Smooth muscle cell (in vitro differentiated cells): Measurements from ENCODE around the gene STARD7.

DNA sequence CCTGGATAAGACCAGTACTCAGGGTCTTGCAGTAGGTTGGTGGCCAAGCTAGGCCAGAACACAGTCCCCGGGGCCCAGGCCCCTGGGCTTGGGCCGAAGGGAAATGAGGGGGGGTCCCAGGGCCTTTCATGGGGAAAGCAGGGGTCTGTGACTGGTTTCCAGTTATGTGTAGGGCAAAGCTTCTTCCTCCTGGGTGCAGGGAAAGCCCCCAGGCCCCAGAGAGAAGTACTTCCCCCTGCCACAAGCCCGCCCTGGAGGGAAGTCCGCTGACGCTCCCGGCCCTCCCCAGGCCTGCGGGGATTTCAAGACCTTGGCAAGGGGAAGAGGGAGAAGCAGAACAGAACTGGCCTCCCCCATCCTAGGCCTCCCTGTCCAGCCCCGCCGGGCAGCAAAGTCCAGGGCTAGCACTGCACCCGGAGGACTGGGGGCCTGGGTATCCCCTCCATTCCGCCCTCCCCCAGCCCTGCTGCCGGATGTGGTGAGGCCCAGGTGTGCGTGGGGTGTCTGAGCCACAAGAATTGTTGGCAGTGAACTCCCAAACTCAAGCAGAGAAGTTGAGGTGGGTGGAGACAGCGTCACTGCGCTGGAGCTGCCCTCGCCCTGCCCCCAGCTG is 900 bp upstream of the DUSP2 start:
- RAMPAGE, long total RNA, result no peak

DNA sequence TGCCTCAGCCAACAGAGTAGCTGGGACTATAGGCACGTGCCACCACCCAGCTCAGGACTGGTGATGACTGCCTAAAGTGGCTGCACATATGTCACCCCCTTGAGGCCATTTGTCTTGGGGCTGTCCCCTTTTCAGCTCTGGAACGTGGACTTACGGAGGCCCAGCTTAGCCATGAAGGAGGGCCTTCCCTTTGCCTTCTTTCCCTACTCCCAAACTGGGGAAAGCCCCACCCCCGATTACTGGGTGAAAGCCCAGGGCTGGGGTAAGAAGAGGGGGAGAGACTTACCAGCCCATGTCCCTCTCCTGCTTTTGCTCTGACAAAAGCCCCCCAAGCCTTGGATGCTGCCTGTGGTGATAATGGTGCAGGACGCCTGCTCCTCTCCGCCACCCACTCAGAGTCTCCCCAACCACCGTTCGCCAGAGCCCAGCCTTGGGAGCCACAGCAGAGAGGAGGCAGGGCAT is 2.4 kb upstream of the DUSP2 start:
- RAMPAGE, long total RNA, result no peak

DNA sequence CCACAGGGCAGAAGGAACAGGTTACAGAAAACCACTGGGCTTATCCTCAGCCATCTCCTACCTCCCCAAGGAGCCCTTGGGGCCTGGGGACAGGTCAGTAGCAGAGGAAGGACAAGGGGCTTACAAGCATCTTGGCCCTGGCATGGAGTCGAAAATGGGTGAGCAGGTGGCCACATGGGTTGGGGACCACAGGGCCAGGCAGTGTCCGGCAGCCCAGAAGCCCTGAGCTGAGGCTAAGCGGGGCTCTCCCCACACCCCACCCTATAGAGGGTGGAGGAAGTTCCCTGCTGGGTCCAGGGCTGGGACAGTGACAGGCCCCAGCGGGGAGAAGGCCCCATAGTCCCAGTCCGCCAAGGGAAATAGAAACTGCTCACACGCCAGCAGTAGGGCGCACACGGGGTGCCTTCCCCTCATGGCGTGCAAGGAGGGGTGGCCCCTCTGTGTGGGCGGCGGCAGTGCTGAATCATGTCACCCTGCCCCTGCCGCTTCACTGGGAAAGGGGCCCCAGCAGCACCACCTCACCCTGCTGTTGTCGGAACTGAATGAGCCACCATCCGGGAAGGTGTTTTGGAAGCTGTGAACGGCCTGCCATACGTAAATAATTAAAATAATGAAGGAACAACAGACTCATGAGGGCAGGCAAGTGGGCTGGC is 12.5 kb upstream of the DUSP2 start:
- RAMPAGE, long total RNA, result no peak

GRCh38 chr2:96205839-96206481 is 2.7 kb downstream of the STARD7 start:
- RAMPAGE, long total RNA, result no peak

DNA sequence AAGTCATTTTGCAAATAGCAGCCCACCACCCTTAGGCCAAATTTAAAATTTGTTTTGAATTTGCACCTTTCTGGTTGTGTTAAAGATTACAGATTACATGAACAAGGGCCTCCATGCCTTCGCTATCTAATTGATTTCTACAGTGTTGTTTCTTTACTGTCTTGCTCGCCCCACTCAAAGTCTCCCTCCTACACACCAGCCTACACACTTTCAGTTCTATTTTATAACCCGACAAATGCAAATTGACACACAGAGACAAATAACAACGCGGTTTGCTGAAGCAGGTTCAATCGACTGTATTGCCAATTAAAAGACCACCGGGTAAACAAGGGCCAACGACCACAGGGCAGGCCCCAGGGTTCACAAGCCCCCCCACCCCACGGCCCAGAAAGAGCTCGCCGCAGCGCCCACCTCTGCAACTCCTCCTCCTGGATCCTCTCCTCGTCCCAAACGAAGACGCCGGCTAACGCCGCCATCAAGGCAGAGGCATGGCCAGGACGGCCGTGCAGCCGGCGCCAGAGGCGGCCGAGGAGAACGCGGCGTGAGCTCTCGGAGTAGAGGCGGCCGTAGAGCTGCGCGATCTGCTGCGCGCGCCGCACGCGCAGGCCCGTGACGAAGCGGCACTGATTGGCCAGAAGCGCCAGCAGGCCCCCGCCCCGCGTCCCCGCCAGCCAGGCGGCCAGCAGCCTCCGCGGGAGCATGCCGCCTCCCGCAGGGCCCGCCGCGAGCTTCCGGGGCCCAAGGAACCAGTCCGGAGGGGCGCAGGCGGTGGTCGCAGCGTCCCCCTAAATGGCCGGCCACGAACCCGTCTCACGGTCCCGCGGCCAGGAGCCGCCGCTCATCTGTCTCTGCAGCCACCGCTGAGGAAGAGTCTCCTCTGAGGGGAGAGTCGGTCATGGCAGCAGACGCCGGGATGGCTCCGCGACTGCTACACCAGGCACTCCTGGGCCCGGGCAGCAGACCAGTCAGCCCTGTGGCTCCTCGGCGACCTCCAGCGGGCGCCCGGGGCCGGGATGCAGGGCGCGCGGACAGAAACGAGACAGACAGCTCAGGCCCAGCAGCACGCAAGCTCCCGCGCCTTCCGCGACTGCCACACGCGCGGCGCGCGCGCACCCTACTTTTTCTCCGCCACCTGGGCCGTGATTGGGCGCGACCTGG is at the start of gene STARD7:
STARD7 (minus strand) TSS at position 1,094 of the 1,158 bp plus-strand sequence.
- RAMPAGE, long total RNA, result start-site peak on the minus strand centred at position 577 of the sequence, 53 bp wide, 159 and 45 reads in 2 replicates; start-site peak on the plus strand centred at position 676 of the sequence, 19 bp wide, 28 and 11 reads in 2 replicates; start-site peak on the minus strand centred at position 1,080 of the sequence, 101 bp wide, 79 and 40 reads in 2 replicates

GRCh38 chr2:96263964-96264599 is 1.7 kb downstream of the TMEM127 start:
- RAMPAGE, long total RNA, result no peak

- RAMPAGE, long total RNA, result no peak
Observed at GRCh38 chr2:96286486-96287283, 18.7 kb downstream of the SNRNP200 start.

- RAMPAGE, long total RNA, result no peak
Observed at GRCh38 chr2:96287284-96287590, 18.1 kb downstream of the SNRNP200 start.

DNA sequence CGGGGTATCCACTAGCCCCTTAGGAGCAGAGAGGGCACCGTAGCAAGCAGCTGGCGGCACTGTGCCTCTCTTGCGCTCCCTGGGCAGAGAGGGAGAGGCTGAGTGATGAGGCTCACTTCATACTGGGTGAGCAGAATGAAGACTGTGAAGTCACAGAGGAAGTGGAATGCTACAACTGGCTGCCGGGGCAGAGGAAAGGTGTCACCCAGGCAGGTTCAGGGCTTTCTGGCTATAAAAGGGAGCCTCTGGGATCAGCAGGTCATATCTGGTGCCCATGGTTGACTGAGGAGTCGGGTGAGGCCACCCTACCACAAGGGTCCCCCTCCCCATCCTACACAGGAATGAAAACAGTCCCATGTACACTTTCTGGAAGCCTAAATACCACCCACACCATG is 895 bp downstream of the ITPRIPL1 start:
- RAMPAGE, long total RNA, result no peak

DNA sequence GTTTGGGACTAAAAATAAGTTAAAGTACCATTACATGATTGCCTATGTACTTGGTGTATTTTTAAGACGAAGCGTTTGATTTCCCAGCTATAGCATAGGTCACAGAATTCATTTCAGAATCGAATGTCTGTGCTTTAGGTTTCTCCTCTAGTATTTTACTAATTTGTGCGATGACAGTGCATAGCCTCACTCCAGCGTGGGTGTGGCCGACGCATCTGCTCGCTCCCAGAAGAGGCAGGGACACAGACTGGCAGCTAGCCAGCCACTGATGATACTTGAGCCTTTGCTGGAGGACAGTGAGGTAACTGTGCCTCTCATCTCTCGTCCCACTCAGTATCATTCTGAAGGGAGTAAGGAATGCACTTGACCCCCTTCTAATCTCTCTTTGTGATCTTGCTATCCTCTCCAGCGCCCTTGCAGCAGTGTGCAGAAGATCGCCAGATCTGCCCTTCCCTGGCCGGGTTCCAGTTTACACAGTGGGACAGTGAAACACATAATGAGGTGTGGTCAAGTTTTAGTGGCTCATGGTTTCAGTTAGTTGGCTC is 17.4 kb downstream of the NCAPH start:
- RAMPAGE, long total RNA, result no peak

DNA sequence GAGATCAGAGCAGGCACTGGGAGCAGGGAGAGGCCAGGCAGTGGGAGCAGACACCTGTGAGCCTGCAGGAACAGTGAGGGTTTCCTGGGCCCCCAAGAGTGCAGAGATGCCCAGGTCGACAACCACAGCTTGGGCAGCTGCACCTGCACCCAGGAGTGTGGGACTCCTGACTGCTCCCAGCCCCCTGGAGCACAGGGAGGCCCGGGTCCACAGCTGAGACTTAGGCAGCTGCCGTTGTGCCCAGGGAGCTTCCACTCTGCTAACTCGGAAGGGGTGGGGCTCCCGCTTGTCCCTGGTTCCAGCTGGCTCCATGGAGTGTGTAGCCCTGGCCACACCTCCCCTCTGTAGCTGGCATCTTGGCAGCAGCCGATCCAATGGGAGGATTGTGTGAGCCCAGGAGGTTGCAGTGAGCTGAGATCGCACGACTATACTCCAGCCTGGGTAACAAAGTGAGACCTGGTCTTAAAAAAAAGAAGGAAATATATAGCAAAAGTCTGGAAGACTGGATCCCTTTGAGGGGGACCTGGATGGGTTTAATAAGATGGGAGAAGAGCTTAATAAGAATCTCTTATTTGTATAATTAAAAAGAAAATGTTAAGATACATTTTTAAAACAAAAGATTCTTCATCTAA is 69.4 kb downstream of the NCAPH start:
- RAMPAGE, long total RNA, result no peak

GRCh38 chr2:96485344-96485708 is 19.8 kb downstream of the NEURL3 start:
- RAMPAGE, long total RNA, result no peak

DNA sequence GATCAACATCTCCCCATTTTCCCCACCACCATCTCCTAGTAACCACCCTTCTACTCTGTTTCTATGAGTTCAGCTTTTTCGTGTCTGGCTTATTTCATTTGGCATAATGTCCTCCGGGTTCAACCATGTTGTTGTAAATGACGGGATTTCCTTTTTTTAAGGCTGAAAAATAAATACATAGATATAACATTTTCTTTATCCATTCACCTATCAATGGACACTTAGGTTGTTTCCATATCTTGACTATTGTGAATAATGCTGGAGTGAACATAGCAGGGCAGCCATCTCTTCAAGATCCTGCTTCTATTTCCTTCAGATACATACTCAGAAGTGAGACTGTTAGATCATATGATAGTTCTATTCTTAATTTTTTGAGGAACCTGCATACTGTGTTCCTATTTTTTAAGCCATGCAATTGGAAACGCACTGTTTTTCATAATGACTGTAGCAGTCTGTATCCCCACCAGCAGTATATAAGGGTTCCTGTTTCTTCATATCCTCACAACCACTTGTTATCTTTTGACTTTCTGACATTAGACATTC is 15.6 kb downstream of the NEURL3 start:
- RAMPAGE, long total RNA, result no peak

- RAMPAGE, long total RNA, result no peak
Observed at GRCh38 chr2:96501972-96502391, 3.2 kb downstream of the NEURL3 start.

DNA sequence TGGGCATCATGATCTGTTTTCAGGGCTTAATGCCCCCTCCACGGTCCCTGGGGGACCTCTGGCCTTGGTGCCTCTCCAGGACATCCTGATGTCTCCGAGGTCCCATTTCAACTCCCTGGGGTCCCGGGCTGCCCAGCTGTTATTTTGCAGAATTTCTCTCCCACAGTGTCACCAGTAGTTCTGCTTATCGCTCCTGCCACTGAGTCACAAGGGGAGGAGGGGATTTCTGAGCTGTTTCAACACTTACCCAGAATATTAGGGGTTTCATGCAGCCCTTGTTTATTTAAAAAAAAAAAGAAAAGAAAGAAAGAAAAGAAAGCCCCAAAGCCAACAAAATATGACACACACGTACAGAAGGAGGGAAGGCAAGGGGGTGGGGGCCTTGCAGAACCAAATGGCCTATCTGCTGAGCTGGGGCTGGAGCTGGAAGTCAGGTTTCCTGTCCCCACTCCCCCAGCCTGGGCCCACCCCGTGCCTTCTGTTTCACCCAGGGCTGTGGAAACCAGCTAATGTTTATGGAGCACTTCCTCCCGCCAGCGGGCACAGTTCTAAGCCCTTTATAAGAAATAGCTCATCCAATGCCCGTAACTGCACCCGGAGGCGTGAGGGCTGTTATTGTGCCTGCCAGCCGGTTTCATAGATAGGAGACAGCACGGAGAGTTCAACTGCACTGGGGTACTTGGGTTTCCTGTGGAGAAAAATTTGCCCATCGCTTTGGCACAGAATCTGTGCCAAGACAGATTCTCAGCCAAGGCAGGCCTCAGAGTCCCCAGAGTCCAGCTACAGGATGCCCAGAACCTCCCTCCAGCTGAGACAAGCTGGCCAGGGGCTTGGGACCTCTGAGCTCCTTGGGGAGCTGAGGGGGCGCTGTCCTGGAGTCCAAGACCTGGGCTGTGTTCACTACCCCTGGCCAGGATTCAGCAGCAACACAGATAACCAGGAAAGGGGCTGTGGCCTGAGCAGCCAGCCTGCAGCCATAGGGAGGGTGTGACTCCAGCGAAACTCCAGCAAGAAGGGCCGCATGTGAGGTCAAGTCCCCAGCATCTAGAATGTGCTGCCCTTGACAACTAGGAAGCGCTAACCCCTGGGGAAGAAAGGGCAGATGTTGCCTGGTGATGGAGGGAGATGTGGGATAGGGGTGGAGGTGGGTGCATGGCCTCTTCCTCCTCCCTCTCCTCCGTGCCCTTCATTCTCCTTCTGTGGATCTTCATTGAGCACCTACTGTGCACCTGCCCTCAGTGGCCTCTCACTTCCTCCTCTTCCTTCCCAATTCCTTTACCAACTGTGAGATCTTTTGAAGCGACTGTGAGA is 8.1 kb upstream of the ARID5A start:
- RAMPAGE, long total RNA, result no peak

DNA sequence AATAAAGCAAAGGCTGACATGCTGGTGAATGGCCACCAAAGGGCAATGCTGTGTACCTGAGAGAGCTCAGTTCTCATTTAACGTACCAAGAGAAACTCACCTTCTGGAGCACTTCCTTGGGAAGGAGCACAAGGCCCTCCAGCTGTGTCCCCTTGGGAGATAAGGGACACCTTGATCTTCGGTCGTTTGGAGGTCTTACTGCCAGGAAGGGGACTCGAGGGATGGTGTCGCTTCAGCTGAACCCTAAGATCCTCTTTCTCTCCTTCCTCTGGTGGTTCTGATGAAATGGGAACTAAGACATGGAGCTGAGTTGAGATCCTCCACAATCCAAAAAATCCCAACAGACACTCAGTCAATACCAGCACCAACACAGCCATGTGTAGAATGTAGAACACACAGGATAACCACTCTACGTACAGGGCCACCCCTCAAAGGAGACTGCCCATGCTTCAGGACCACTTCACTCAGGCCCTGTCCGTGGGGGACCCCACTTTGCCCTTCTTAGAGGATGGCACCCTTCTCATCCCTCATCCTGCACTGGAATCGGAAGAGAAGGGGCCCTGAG is 32.8 kb downstream of the KANSL3 start:
- RAMPAGE, long total RNA, result no peak

DNA sequence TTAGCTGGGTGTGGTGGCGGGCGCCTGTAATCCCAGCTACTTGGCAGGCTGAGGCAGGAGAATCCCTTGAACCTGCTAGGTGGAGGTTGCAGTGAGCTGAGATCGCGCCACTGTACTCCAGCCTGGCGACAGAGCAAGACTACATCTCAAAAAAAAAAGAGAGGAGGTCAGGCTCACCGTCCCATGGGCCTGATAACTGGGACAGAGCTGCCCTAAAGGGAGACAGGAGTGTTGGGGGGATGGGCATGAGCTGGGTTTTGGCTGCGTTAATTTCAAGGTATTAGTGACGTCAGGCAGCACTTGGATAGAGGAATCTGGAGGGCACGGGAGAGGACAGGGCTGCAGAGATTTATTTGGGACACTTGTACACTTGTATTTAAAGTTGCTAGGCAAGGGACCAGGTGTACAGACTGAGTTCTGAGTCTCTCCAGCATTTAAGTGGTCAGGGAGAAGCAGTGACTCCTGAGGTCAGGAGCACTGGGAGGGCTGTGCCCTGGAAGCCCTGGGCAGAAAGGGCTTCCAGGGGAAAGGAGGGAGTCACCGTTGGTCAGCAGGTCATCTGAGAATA is 23.3 kb upstream of the CNNM3 start:
- RAMPAGE, long total RNA, result no peak

DNA sequence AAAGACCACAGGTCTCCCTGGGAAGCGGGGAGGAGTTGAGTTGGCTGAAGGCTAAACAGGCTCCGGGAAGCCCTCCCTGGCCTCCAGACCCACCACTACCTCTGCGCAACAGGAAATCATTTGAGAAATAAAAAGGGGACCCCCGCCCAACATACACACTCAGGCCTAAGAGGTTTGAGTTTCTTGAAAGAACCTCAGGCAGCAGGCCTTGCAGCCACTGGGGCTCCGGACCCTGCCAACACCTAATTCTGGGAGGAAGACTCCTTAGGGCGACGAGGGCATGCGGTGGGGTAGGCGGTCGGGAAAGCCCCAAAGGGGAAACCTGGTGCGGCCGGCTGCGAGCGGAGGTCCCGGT is 1.8 kb downstream of the SEMA4C start:
- RAMPAGE, long total RNA, result no peak

DNA sequence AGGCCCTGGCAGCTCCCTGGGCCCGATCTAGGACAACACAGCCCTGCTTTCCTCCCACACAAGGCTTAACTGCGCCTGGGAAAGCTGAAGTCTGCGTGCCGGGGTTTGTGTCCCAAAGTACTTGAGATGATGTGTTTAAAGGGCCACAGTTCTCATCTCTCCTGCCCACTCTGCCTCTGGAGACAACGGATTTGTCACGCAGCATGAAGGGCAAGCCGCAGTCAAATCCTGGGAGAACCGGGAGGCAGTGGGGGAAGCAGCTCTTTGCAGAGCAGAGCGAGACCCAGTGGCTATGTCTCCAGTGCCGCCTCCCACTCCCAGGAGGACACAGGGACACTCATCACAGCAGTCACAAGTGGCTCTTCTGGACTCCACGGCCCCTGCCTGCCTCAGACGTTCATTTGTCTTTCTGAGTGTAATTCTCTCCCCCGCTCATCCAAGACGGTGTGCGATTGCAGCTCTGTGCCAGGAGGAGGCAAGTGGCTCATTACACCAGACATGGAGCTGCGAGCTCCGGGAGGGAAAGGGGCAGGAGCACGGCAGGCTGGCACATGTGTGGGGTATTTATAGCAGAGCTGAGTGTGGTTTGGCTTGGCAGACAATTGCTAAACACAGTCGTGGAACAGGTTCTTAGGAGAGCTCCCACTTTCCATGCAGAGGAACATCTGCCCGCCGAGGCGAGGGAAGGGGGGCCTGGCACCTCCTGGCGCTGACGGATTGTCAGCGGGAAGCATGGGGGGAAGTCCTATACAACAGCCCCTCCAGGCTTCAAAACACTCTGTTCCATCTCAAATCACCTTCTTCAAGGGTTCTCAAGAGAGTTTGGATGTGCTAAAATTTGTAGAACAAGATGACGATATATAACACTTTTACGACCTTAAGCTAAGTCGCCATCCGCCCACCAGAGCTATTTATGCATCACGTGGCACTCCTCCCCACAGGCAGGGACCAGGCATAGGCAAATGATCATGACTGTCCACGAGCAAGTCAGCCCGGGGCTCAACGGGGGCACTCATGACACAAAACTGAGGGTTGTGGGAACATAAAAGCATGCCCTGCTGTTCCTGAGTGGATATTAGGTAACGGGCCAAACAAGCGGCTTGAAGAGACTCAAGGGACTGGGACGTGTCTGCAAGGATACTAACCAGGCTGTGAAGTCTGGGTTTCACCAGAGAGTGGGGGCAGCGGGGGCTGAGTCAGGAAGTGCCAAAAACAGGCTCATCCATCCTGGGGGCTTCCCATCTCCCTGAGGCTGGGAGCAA is 58.0 kb upstream of the SEMA4C start:
- RAMPAGE, long total RNA, result no peak

DNA sequence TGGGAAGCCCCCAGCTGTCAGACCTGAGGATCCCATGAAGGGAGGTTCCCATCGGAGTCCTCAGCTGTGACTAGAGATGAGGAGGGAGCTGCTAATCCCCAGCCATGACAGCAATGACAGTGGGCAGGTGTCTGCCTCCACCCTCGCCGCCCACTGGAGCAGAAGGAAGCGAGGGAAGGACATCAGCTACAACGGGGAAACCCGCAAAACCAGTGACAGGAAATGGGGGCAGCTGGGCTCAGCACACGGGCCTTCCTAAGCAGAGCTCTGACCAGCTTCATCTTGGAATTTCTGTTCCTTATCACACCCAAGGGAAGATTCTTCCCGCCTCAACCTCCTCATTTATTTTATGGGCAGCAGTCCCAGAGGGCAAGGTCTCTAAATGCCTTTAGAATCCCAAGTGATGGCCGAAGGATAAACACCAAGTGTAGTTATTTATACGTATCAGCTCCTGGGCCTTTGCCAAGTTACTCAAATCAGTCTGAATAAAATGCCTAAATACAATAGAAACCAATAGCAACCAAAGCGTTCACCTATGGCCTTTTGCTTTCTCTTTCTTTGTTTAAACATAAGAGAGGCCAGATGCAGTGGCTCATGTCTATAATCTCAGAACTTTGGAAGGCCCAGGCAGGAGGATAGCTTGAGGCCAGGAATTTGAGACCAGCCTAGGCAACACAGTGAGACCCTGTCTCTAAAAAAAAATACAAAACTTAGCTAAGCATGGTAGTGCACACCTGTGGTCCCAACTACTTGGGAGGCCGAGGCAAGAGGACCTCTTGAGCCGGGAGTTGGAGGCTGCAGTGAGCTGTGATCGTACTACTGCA is 32.0 kb downstream of the FAM178B start:
- RAMPAGE, long total RNA, result no peak